ENCODE results near the gene SELENOK.

GRCh38 chr3:52775351-52775801 lies 2.0 kb upstream of the ITIH1 start:
- PRO-cap, 2 experiments: no peak in any of the 2 experiments
- RAMPAGE, long total RNA, 4 experiments: no peak in any of the 4 experiments

- PRO-cap, 2 experiments: no peak in any of the 2 experiments
- RAMPAGE, long total RNA, 4 experiments: no peak in any of the 4 experiments
Measured at GRCh38 chr3:52787519-52788118, 7.0 kb upstream of the ITIH3 start.

DNA sequence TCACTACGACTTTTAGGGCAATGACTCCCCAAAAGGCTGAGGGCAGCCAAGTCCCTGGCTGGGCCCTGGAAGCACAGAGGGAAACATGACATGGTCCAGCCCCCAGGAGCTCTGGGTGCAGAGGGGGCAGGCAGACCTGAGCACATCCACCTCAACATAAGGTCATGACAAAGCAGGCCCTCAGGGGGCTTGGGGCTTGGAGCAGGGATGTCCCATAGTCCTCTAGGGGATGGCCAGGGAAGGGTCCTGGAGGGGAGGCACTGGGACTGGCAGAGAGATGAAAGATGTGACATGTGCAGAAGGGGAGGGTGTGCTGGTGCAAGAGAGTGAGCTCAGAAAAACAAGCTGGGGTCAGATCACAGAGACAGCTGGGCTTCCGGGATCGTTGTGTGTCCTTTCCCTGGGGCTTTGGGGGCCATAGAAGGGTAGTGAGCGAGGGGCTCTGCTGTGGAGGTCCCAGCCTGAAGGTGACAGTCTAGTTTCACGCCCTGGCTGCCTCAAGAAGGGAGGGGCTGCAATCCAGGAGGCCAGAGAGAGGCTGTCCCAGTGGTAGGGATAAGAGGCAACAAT lies 618 bp upstream of the ITIH3 start:
- PRO-cap, 2 experiments: no peak in any of the 2 experiments
- RAMPAGE, long total RNA, 4 experiments: no peak in any of the 4 experiments

GRCh38 chr3:52795461-52795997 lies 933 bp downstream of the ITIH3 start:
- PRO-cap, 2 experiments: no peak in any of the 2 experiments
- RAMPAGE, long total RNA, 4 experiments: no peak in any of the 4 experiments

DNA sequence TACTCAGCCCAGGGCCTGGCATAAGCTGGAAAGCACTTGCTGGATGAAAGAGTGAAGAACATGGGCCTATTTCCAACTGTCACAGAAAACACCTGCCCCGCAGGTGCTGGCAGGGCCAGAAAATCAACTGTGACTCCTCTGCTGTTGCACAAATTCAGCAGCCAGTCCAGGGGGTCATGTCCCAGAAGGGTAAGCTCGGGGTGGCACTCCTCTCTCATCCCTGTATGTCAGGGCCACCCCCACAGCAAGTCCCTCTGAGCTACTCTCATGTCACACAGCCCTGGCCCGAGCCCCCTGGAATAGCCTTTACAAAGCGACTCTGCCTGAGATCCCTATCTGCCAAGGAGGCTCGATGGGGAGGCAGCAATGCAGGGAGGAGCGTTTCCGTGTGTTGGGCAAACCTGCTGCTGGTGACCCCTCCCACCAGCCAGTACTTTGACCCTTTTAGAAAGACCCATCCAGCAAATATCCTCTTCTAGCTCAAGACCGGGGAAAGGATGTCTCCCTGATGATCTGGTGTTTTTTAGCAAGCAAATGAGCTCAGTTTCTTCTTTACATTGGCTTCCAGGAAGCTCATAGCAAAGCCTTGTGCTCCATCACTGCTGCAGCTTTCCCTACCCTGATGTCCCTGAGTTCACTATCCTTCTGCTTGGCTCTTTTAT lies 17.1 kb downstream of the ITIH3 start:
- PRO-cap, 2 experiments: no peak in any of the 2 experiments
- RAMPAGE, long total RNA, 4 experiments: no peak in any of the 4 experiments

DNA sequence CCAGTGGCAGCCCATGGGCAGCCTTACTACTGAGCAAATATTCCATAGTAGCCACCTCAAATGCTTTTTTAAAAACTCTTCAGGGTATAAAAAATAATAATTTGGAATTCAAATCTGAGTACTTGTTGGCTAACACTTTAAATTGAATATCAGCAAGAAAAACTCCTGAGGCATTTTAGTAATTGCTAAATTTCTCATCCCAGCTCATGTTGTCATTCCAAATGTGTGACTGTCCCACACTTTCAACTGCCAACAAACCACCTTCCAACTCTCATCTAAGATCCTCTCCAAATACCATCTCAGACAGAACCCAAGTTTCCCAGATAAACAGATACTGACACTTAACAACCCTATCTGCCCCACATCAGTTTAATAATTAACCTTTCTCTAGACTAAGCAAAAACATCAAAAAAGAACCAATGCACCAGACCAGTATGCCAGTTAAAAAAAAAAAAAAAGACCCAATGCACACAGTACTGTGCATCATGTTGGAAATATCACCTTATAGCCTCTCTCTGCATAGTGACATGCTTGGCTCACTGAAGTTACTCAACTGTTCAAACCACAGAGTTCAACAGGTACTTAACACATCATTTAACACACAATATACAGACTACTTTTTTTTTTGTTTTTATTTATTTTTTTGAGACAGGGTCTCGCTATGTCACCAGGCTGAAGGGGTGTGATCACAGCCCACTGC lies 5.5 kb downstream of the SFMBT1 start:
- PRO-cap, 2 experiments: no peak in any of the 2 experiments
- RAMPAGE, long total RNA, 4 experiments: no peak in any of the 4 experiments

DNA sequence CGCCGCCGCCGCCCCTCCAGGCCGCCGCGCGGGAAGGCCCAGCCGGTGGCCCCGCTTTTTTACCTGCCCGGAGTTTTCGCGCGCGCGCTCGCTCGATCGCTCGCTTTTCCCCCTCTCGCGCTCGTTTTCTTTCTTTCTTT lies 250 bp downstream of the SFMBT1 start:
- PRO-cap, 2 experiments: no peak in any of the 2 experiments
- RAMPAGE, long total RNA, 4 experiments: no peak in any of the 4 experiments

DNA sequence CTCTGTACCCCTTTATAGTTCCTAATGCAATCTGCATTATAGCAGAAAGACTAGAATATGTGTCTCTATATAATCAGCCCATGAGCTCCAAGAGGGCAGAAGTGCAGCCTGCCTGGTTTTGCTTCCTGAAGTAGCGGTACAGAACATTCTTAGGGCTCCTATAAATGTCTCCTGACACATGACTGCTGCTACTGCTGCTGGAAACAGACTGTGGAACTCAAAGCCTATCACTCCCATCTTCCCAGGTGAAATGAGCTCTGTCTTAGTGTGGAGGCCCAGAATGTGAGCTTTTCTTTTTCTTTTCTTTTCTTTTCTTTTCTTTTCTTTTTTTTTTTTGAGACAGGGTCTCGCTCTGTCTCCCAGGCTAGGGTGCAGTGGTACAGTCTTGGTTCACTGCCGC lies 1.6 kb upstream of the RFT1 start:
- PRO-cap, 2 experiments: no peak in any of the 2 experiments
- RAMPAGE, long total RNA, 4 experiments: no peak in any of the 4 experiments

DNA sequence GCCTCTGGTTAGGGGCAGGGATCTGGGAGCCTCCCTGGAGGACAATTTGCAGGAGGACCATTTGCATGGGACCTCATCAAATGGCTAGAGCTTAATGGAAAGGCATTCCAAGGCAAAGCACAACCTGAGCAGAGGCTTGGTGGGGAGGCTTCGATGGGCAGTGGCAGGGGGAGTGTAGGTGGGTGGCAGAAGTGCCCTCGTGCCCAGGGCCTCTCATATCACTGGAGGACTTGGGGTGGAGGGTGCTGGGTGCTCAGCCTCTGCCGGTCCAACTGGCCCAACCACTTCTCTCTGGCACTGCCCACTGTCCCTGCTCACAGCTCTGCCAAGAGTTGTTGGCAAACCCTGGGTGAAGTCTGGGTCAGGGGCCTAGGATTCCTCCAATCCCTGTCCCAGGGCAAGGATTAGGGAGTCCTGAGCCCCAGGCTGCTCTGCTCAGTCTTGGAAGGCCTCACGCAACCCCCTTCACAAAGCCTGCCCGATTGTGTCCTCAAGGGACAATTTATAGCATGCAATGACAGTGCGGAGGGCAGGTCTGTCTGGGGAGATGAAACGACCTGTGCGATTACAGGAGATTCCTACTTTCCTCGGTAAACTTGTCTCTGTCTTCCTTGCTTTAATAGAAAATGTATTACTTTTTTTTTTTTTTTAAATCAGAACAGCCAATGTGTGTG lies 5.3 kb upstream of the PRKCD start:
- PRO-cap, 2 experiments: no peak in any of the 2 experiments
- RAMPAGE, long total RNA, 4 experiments: no peak in any of the 4 experiments

DNA sequence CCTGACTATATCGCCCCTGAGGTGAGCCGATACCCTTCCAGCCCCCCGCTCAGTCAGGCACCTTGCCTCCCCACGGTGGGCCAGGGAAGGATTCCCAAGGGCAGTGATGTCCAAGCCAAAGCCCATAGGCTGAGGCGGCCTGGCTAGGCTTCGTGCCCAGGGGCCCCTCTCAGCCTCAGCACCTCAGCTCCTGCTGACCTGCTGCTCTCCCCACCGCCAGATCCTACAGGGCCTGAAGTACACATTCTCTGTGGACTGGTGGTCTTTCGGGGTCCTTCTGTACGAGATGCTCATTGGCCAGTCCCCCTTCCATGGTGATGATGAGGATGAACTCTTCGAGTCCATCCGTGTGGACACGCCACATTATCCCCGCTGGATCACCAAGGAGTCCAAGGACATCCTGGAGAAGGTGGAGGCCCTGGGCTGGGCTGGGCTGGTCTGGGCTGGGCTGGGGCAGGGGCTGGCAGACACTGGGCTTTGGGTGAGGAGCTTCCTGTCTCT lies 27.9 kb downstream of the PRKCD start:
- PRO-cap, 2 experiments: no peak in any of the 2 experiments
- RAMPAGE, long total RNA, 4 experiments: no peak in any of the 4 experiments

DNA sequence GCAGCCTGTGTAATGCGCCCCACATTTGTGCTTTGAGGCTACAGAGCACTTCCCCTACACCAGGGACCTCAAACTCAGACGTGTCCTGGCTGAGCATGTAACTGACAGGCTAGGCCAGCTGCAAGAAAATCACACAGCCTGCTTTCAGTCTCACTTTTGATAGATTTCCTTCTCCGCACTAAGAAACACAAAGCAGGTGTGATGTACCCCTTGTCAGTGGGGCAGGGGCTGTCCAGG lies 29.7 kb downstream of the PRKCD start:
- PRO-cap, 2 experiments: no peak in any of the 2 experiments
- RAMPAGE, long total RNA, 4 experiments: no peak in any of the 4 experiments

DNA sequence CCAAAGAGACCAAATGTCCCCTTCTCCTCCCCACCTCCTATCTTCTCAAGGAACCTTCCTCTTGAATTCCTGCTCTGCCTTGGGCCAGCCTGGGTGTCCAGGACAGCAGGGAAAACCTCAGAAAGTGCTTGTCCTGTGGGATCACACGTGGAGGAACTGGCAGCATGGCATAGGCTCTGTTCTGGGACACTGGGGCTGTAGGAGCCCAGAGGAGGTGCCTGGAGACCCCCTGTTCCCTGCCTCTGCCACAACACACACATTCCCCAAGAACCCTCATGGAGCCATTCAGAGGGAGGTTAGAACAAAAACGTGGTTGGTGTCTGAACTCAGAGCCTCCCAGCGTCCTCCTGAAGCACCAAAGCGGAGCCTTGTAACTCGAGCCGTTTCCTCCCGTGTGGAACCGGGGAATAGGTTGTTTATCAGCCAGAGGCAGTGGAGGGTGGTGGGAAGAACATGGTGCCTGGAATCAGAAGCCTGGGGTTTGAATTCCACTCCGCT lies 33.0 kb downstream of the PRKCD start:
- PRO-cap, 2 experiments: no peak in any of the 2 experiments
- RAMPAGE, long total RNA, 4 experiments: no peak in any of the 4 experiments

DNA sequence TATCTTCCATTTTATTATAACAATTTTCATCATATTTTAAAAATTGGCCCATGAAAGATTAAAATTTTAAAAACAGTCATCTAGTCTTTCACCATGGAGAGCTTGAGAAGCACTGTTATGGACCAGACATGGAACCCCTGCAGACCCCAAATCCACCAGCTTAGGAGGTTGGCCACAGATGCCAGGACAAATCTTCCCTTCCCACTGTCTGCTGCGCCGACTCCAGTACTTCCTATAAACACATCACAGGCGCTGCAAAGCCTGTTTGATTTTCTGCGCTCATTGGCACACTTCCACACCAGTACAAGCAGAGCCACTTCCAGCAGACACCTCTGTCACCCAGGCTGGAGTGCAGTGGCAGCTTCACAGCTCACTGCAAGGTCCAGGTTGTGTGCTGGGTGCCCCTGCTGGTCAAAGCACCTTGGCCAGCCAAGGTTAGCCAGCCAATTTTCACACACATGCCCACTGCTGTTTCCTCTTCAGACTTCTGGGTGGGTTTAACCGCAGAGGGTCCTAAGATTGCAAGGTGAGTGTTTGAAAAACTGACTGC lies 5.0 kb downstream of the CHDH start:
- PRO-cap, 2 experiments: no peak in any of the 2 experiments
- RAMPAGE, long total RNA, 4 experiments: no peak in any of the 4 experiments

DNA sequence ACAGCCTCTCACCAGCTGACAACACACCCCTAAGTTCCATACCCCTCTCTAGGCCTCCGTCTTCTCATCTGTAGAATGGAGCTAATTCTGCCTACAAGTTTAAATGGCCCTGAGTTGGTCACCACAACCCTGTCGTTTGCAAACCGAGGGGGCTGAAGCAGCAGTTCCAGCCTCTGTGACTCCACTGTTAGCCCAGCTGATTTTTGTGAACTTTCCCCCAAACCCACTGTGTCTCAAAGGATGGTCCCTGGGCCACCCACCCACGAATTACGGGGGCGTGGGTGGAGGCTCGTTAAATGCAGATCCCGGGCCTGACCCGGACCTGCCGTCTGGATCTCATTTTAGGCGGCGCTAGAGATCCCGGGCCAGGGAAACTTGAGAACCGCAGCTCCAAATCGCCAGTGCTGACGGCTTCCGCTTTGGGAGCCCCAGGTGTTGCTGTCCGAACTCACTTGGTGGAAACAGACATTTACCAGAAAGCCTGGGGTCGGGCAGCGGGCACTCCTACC lies 816 bp downstream of the CHDH start:
- PRO-cap, 2 experiments: peak in 2 of 2 experiments; most common plus-strand start position 468 of the sequence (in 1)
- RAMPAGE, long total RNA, 4 experiments: no peak in any of the 4 experiments

GRCh38 chr3:53882605-53883070 lies 686 bp upstream of the ACTR8 start:
- PRO-cap, 2 experiments: no peak in any of the 2 experiments
- RAMPAGE, long total RNA, 4 experiments: no peak in any of the 4 experiments

DNA sequence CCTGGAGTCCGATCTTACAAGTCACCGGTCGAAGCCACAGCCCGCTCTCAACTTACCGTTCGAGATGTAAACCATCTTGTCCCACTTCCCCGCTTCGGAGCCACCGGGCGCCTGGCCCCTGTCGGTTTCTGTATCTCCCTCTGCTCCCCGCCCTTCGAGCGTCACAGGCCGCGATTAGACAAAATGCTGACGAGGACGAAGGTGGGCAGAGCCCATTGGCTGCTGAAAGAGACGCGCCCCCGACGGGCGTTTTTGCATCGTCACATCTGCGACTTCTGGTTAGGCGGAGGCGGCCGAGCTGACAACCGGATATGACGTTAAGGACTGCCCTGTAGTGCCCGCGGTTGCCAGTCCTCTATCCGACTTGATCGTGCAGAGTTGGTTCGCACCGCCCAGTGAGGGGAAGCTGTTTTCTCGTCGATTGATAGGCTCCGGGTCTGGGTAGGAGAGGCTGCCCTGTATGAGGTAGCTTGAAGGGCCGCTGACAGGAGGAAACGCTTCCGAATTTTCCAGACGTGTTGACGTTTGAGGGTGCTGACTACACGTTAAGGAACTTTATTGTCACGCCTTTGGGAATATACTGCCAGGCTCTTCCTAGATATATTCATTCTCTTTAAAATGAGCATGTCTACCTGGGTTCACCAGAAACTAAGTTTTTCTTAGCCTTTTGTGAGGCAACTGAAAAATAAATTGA lies at the start of gene SELENOK:
Gene SELENOK, minus strand, starts transcription at position 146 of the 694 bp plus-strand sequence.
- PRO-cap, 2 experiments: peak in 2 of 2 experiments; most common plus-strand start position 350 of the sequence (in 1); most common minus-strand start position 113 of the sequence (in 1)
- RAMPAGE, long total RNA, 4 experiments: start-site peak on the minus strand in 3 of 4 experiments, centred at positions 113 to 134 of the sequence, 20 to 333 reads per replicate

DNA sequence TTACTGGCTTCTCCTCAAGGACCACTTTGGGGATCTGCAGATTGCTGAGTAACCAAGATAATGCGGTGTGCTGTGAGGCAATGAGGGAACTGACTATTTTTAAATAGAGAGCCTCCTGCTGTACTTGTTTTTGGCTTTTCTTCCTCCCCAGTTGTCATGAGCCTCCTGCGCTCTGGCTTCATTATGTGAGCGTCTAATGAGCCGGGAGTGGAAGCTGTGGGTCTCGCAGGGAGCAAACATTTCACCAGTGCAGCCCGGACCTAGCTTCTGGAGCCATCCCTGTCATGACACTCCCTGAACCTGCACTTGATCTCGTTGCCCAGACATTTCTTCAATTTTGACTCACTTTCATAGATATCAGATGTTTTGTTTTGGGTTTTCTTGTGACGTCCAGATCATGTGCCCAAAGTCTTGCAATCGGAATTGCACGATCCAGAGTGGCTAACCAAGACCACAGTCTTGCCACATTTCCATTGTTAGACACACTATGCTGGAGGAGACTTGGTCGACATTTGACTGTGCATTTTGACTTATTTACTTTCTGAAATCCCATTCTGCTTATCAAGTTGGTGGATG lies 327.2 kb downstream of the LRTM1 start:
- PRO-cap, 2 experiments: no peak in any of the 2 experiments
- RAMPAGE, long total RNA, 4 experiments: no peak in any of the 4 experiments

DNA sequence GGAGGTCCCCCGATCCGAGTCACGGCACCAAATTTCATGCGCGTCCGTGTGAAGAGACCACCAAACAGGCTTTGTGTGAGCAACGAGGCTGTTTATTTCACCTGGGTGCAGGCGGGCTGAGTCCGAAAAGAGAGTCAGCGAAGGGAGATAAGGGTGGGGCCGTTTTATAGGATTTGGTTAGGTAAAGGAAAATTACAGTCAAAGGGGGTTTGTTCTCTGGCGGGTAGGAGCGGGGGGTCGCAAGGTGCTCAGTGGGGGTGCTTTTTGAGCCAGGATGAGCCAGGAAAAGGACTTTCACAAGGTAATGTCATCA lies 288.2 kb downstream of the LRTM1 start:
- PRO-cap, 2 experiments: no peak in any of the 2 experiments
- RAMPAGE, long total RNA, 4 experiments: no peak in any of the 4 experiments

DNA sequence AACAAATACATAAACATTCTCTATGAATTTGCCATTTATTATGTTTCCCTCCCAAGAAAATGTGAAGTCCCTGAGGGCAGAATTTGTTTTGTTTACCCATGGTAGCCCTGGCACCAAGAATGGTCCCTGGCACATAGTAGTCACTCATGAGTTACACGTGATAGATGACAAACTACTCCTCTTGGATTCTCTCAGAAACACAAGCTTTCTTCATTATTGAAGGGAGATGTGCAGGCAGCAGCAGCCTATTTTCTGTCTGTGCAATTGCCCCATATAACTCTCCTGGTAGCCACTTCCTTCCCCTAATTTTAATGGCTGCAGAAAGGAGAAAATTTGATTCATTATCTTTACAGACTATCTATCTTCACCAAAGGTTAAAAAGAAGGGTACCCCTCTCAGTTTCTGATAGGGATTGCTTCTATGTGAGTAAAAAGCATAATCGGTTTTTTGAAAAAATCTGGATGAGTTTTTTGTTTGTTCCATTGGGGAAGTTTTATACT lies 179.9 kb downstream of the LRTM1 start:
- PRO-cap, 2 experiments: no peak in any of the 2 experiments
- RAMPAGE, long total RNA, 4 experiments: no peak in any of the 4 experiments

DNA sequence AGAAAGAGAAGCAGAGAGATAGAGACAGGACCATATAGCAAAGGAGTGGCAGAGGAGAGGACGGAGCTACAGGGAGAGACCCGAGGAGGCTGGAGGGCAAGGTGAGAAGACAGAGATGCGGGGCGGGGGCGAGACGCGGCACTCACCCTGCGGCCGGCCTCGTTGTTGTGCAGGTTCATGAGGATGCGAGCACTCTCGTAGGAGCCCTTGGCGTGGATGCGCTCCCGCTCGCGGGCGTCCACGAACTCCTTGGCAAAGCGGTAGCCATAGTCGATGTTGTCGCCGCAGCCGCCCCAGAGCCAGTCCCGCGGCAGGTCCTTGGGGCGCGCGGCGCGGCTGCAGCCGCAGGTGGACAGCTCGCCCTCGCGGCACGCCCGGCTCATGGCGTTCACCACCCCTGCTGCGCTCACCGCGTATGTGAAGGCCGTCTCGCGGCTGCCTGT lies 12.9 kb downstream of the WNT5A start:
- PRO-cap, 2 experiments: no peak in any of the 2 experiments
- RAMPAGE, long total RNA, 4 experiments: no peak in any of the 4 experiments

All from upper lobe of left lung (tissue), 5 donors.